Cardiac atrium fibroblast (primary cell): ENCODE results near the genes MINDY4, PDE1C, LSM5 and AVL9.

DNA sequence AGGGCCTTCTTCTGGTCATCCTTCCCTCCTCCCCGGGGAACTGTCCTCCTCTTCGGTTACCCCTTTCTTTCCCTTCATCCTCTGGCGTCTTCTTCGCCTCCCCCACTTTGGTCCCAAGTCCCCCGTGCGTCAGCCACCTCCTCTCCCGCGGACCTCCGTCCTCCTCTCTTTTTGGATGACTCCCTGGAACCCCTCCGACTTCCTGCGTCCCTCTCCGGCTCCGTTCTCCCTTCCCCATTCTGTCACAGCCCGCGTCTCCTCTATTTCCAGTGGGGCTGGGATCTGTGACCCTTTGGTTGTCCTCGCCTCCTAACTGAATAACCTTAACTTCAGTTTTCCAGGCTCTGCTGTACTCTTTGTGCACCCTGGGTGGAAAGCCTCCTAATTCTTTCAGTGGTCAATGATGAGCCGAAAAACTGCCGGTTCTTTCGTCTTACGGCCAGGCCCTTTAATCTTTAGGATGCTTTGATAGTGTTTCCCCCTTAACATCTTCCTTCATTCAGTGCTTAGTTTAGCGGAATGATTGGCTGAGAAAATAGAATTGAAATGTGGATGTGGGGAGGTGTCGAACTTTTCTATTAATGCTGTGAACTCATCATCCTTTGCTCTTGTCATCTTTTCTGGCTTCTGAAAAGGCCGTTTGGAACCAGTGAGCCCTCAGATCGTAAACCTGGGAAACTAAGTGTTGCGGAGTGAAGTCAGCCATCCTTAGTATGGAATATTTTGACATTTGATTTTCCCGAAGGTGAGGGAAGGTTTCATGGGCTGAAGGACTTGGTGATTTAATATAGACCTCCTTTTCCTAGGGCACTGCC is 718 bp downstream of the GARS1 start:
- RAMPAGE, long total RNA = no peak

- RAMPAGE, long total RNA = no peak
Measured at GRCh38 chr7:30602864-30603741, 8.4 kb downstream of the GARS1 start.

DNA sequence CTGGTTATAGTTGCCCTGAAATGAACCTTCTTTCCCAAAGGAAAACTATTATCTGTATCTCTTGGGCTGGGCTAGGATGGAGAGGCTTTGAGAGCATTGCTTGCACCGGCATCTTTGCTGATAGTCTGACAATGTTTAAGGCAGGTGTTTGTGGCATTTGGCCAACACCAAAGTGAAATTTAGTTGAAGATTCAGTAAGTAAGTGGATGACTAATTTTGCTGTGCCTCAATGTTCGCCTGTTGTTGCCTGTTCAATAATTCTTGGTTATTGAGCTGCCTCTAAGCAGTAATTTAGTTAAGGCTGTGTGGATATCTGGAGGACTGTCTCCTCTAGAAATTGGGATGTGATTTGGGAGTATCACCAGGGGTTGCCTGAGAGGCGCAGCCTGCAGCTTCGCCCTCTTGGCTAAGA is 38.9 kb downstream of the CRHR2 start:
- RAMPAGE, long total RNA = no peak

GRCh38 chr7:30755648-30755907 is 3.6 kb downstream of the INMT start:
- RAMPAGE, long total RNA = no peak

- RAMPAGE, long total RNA = start-site peak on the plus strand at chr7:30771368-30771494, 69 and 29 reads in 2 replicates
Measured at GRCh38 chr7:30770895-30771593, at the start of gene MINDY4. MINDY4 (plus strand) TSS chr7:30771417.

- RAMPAGE, long total RNA = no peak
Measured at GRCh38 chr7:30771594-30772349, 555 bp downstream of the MINDY4 start.

DNA sequence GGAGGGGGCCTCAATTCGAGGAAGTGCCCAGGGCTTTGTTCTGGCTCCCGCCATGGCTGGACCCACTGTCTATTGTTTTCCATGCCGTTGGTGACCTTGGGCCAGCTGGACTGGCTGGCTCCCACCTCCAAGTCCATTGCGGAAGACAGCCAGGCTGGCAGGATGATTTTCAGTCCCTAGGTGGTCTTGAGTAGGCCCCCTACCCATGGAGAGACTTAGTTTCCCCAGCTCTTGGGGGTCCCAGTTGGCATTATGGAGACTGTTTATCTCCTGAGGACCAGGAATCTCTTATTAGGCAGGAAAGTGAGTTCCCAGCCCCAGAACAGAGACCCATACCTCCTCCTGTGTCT is 13.1 kb upstream of the AQP1 start:
- RAMPAGE, long total RNA = no peak

DNA sequence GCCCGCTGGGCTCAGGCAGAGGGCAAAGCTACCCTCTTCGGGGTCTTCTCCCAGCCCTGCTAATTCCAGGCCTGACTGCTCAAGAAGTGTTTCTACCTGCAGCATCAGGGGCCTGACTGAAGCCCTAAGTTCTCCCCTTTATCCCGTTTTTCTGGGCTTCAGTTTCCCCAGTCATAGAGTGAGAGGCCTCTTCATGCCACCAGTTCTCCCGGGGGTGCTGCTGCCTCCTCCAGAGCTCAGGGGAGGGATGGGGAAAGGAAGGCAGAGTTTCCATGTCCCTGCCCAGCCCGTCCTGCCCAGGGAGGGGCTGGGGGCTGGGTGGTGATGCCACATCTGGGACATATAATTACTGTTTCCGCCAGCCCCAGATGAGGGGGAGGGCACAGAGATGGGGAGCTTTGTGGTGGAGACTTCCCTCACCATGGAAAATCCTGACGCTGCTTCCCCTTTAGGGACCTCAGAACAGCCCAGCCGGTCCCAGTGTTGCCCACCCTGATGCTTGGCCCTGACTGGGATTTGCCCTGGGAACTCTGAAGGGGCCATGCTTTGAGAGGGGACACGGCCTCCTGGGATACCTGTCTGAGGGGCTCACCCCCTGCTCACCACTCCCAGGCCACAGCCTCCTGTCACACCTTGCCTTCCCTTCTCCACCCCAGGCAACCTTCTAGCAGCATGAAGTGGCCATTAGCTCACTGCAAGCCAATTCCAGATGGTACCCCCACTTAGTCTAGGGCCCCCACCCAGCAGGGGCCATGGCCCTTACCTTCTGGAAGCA is 4.2 kb downstream of the AQP1 start:
- RAMPAGE, long total RNA = no peak

DNA sequence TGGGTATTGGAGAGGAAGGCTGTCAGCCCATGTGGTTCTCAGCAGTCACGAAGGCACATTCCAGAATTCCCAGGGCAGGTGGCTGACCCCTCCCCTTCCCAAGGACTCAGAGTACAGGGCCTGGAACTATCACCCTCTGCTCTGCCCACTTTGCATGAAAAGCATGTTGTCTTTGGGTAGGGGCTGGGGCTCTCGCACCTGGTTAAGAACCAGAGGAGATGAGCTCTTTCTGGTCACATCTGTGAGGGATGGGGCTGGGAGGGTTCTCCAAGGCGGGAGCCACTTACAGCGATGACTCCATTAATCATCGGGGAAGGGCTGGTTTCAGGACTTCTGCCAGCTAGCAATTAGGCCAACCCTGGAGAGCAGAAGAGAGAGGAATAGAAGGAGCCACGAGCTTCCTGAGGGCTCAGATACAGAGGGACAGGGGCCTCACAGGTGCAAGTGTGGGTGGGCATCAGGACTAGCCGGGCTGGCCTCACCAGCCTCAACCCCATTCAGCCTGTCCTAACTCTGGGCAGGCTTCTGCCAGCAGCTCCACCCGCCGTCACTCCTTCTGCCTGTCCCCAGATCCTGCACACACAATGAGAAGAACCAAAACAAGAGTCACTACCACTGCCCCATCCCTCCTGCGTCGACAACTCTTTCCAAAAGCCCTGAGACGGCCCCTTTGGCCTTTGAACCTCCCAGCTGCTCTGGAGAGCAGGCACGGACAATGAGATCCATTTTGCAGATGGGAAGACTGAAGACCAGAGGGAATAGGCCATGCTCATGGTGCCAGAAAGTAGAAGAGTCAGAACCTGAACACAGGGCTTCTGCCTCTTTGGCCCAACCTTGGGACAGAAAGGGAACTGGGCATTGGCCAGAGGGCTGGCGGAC is 8.5 kb downstream of the AQP1 start:
- RAMPAGE, long total RNA = no peak

DNA sequence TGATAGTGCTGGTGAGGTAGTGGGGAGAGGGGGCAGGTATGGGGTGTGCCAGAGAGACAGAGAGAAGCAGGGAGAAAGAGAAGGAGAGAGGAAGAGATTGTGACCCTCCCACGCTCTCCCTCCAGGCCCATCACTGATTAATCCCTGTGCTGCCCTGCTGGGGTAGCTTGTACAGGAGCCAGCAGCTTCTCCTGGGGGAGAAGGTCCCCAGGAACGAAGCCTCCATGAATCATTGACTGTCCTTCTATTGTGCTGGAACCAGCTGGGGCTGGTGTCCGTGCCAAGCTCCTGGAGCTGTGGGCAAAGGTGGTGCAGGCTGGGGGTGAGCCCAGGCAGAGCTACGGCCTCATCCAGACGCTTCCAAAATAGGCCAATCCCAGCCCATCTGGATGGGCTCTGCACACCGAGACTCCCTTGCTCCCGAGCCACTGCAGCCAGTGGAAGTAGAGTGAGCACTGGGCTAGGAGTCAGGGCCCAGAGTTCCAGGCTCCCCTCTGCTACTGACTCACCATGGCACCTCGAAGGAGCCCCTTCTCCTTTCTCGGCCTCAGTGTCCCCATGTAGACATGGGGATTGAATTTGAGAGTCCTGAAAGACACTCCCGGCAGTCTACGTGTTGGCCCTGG is 21.0 kb downstream of the AQP1 start:
- RAMPAGE, long total RNA = no peak

DNA sequence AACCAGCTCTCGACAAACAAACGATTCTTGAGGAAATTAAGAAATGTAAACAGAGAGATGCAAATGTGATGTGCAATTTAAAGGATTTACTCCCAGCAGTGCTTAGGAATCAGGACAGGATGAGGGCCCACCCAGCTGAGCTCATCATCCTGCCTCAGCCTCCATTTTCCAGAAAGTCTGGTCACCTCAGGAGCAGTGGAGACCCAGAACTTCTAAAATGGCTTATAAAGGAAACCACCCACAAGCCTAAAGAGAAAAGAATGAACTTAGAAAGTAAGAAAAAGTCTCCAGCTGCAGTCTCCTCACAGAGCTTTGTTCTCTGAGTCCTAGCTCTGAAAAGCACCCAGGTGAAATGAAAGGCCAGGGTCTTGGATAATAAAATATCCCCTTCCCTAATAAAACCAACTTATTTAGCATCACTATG is 83.0 kb downstream of the PDE1C start:
- RAMPAGE, long total RNA = no peak

GRCh38 chr7:32070341-32070736 is at the start of gene PDE1C:
PDE1C (minus strand) TSS chr7:32070407.
- RAMPAGE, long total RNA = no peak

DNA sequence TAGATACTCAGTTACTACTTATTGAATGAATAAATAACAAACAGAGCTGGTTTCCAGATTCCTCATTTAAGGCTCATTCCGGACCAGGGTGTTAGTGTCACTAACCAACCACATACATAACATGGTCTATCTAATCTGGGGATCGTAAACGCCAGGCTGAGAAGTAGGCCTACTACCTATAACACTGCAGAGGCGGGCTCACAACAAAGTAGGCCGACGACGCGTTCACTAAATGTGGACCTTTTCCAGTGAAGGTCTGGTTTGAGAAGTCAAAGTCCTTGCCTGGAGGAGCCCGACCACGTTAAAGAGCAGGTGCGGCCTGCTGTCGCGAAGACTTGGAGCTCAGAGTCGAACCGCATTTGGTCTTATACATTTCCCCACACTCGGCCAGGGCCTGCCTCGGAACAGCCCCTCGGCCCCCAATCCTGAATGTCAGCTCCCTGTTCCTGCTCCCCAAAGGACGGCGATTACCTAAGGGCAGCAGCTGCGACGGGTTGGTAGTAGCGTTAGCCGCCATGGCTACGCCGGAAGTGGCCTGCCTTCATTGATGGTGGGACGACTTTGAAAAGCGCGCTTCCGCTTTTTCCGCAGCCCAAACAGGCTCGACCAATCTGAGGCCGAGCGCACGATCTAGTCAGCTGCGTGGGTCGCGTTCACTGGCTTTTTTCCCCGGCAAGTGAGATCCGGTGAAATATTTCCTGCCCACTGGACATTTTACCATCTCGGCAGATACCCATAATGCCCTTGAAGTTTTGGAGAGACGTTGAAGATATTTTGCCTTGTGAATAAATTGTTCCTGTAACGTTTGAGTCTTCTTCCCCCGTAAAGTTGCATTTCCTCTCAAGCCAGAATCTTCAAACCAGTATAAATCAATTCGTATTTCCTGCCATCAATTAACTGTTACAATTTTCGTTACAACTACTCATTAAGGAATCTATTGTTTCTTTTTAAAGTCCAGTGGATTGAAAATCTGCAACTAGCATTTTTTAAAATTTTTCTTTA is at the start of gene LSM5:
LSM5 (minus strand) TSS at position 532 of the 1,002 bp plus-strand sequence.
- RAMPAGE, long total RNA = start-site peak on the minus strand centred at position 533 of the sequence, 15 bp wide, 203 and 49 reads in 2 replicates

GRCh38 chr7:32495124-32495747 is at the start of gene AVL9:
AVL9 (plus strand) TSS chr7:32495489.
- RAMPAGE, long total RNA = start-site peak on the plus strand at chr7:32495501-32495581, 252 and 28 reads in 2 replicates

- RAMPAGE, long total RNA = no peak
Measured at GRCh38 chr7:32587100-32587900, 92.0 kb downstream of the AVL9 start.

DNA sequence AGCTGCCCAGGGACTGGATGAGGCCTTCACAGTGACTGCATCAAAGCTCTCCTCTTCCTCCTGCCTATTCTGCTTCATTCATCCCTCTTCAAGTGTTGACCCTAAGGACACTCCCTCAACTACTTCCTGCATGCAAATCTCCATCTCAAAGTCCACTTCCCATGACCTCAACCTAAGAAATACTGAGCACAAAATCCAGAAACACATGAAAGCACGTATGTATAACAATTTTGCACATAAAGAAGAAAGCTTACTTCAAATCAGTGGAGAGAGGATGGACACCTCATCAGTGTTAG is 182.4 kb downstream of the AVL9 start:
- RAMPAGE, long total RNA = no peak

DNA sequence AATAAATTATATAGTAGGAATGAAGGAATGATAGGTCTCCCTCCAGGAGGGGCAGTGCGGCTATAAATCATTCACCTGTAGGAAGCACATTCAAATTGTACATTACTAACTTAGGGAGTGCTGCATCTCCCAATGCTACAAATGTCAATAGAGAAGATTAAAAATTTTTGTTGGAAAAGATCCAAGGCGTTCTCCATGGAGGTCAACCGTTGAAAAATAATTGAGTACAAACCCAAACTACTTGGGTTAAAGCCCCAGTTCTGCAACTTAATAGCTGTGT is 4.1 kb downstream of the KBTBD2 start:
- RAMPAGE, long total RNA = no peak

DNA sequence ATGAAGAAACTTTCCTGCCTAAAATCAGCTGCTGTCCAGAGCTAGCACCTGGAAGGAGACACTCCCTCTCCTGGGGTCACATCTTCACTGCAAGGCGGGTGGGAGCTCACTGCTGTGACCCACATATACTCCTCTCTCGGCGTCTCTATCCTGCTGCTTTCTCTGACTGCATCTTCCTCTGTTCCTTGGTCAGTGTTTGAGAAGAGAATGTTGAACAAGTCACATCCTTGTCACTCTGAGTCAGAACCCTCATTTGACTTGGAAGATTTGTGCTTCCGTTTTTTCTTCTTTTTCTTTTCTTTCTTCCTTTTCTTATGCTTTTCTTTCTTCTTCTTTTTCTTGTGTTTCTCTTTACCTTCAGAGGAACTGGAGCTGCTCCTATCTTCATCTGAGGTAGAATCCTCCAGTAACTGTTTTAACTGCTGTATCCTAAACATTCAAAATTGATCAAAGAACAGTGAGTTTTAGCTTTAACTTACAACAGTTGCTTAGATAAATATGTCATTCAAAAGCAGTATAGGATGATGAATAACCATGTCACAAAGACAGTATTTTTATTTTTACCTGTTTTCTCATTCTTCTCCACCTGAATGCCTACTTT is 14.1 kb downstream of the RP9 start:
- RAMPAGE, long total RNA = no peak

GRCh38 chr7:33527705-33528069 is 377.7 kb upstream of the BMPER start:
- RAMPAGE, long total RNA = no peak

DNA sequence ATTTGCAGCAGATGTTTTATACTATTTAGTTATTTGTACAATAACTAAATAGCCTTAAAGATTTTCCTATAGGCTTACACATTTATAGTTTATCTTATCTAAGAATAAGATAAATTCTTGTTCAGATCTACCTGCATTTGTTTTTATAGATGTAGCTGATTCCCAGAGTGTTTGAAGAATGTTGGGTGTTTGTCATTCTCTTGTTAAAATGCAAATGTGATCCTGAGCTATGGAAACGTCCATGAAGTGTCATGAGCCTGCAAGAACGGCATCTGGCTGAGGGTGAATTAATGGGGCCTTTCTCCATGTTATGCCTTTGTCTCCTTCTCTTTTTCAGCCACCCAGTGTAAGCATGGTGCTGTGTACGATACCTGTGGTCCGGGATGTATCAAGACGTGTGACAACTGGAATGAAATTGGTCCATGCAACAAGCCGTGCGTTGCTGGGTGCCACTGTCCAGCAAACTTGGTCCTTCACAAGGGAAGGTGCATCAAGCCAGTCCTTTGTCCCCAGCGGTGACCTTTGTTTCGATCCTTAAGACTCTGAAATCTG is 247.5 kb downstream of the BMPER start:
- RAMPAGE, long total RNA = no peak